Tongue (tissue), 2 donors: Measurements from ENCODE around the gene GRAP2.

DNA sequence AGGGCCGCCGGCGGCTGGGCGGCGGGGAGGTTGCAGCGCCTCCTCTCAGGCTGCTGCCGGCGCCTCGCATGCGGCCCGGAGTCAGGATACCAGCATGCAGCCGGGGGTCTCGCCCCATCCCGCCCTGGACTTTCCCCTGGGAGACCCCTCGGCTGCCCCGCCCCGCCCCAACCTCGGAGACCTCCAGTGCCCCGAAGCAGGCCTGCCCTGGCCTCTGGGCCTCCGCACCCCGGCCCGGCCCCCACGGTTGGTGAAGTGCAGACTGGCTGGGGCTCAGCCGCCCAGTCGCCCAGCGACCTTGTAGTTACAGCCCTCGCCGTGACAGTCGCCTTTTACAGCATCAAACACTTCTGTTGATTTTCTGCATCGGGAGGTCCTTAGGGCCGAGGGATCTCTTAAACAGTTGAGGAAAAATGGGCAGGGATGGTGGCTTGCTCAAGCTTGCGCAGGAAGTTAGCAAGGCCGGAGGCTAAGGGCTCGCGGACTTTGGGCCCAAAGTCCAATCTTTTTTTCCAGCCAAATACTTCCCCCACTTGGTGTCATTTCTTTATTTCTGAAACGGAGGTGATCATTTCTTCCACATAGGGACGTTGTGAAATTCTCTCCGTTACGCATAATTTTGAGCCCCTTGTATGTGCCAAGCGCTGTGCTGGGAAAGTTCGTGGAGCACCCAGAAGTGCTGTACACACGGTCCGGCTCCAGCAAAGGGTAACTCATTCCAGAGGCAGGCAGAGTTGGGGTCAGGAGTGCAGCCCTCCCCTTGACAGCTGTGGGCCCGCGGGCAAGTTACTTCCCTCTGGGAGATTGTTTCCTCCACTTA, 577 bp downstream of the MIEF1 start:
- RAMPAGE, long total RNA, result no peak

GRCh38 chr22:39527015-39527479, 5.5 kb downstream of the RPS19BP1 start:
- RAMPAGE, long total RNA, result no peak

GRCh38 chr22:39527480-39528214, 4.9 kb downstream of the RPS19BP1 start:
- RAMPAGE, long total RNA, result no peak

- RAMPAGE, long total RNA, result no peak
Measured at GRCh38 chr22:39663692-39664132, 93.2 kb downstream of the CACNA1I start.

DNA sequence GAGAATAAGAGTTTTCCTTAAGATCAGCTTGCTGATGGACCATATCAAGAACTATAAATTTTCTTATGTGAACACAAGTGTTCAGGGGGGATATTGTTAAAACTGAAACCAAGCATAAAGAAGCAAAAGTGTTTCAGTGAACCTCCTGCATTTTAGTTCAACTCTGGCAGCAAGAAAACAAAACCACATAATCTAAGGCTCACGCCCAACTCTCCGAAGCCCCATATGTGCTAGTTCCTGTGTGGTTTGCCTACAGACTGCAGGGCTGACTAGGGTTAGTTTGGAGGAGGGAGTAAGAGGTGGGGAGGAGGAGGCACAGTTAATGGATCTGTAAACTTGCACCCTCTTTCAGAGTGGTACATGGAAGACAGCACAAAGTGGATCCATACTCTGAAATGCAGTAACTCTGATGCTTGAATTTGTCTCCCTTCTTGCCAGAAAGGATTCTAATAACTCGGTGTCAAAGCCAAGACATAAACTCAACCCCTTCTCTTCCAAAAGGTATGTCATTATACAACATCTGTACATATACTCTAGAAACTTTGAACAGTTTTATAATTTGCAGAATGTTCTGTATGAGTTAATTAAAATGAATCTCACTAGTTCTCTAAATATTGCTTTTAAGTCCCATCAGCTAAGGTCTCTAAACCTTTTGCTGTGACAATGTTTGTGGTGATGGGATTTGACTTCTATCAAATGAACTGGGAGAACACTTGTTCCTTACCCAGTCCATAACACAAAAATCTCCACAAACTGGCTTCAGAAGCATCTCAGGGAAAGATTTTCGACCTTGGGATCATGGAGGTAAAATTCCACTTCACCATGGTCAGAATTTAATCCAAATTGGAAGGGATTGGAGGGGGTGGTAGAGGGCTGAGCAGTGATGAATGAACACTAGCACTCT, at the start of gene GRAP2:
Gene GRAP2, plus strand, starts transcription at position 255 of the 904 bp plus-strand sequence.
- RAMPAGE, long total RNA, result no peak

DNA sequence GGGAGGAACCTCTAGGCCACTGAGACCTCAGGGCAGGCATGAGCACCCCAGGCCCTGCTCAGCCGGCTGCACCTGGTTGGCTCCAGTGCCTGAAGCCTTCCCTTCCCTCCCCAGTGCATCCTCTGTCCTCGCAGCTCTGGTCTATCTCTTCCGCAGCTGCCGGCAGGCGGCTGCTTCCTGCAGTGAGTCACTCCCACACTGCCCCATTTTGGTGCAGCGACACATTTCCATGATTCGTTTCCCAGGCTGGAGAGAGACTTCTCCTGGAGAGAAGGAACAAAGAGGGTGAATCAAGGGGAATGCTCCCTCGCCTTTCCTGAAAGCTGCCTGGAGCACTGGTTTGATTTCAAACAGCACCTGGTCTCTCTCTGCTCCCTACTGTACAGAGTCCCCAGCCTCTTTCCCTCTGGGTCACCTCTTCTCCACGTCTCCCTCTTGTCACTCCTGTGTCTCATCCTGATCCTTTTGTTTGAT, 592 bp upstream of the TMA7B start:
- RAMPAGE, long total RNA, result no peak

- RAMPAGE, long total RNA, result no peak
Measured at GRCh38 chr22:39985518-39985991, 9.2 kb upstream of the FAM83F start.

GRCh38 chr22:40083982-40084550, 89.3 kb downstream of the FAM83F start:
- RAMPAGE, long total RNA, result no peak

DNA sequence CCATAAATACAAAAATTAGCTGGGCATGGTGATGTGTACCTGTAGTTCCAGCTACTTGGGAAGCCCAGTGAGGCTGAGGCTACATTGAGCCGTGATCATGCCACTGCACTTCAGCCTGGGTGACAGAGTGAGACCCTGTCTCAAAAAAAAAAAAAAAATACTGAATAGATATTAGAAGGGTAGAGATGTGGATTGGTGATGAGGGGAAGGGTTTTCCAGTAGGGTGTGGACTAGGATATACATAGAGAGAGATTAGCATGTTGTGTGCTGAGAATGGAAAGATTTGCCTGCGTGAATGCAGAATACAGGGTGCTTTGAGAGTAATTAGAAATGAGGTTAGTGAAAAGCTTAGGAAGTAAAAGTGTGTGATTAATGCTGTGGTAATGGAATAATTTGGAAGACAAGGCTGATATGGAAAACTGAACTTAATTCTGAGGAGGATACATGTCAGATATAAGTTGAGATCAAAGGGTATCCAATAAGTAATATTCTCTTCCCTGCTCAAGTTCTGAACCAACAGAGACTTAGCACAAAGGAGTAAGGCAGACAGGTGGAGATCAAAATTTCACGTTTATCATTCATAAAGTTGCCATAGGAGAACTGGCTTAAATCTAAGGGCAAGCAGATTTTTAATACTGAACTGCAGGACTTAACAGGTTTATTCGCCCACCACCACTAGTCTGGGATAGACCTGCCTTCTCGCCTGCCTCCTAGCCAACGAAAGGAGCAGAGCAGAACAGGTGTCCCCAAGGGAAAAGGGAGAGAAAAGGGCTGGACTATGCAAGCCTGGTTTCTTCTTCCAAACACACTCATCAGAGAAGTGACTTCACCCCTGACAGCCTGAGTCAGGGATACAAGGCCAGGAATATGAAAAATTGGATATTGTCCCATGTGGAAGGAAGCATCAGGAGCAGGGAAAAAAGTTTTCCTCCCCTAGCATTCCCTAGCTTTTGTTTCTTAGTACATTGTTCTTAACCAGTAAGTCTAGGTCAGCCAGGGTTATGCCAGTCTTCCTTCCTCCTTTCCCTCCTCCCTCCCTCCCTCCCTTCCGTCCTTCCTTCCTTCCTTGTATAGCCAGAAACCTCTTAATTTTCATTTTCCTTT, 57.2 kb upstream of the TNRC6B start:
- RAMPAGE, long total RNA, result no peak

- RAMPAGE, long total RNA, result no peak
Measured at GRCh38 chr22:40196607-40197242, 19.0 kb downstream of the TNRC6B start.

DNA sequence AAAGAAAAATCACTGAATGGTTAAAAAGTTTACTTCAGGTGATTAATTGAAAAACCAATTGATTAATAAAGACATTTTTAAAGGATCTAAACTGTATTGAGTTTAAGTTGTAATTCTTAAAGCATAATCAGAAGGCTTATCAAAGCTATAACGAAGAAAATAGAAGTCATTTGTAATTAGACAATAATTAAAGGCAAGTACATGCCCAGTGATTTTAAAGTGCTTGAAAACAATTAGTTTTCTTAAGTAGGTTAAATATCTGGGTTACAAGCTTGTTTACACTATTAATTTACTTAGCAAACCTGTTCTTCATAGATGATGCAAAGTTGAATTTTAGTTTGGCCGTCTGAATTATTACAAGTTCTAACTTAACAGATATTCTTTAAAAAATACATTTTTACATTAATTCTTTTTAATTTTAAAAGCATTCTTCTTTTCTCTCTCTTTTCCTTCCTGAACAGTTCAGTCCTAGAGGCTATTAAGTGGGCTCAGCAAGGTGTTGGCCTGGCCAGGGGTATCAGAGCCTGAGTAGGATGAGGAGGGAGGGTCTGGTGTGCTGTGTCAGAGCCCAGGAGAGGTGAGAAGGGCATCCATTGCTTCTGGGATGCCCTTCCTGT, 20.3 kb downstream of the TNRC6B start:
- RAMPAGE, long total RNA, result no peak

GRCh38 chr22:40204118-40204923, 26.6 kb downstream of the TNRC6B start:
- RAMPAGE, long total RNA, result no peak

- RAMPAGE, long total RNA, result no peak
Measured at GRCh38 chr22:40210819-40211289, 33.1 kb downstream of the TNRC6B start.

GRCh38 chr22:40211358-40211749, 33.6 kb downstream of the TNRC6B start:
- RAMPAGE, long total RNA, result no peak

DNA sequence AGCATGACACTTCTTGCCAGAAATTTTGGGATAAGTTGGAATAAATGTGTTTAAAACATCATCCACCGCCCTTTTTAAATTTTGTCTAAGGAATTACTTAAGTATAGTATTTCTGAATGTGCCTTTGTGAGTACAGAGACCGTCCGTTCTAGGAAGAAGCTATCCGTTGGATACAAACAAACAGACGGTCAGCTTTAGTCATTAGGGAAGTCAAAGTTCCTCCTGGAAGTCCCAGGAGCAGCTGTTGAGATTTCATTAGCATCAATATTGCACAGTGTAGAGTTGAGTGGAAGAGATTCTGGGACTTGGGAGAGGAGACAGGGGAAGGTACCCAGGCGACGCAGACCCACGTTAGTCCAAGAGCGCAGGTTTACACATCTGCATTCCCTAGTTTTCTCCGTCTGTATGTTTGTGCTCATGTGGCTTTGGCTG, 15.7 kb upstream of the ADSL start:
- RAMPAGE, long total RNA, result no peak

- RAMPAGE, long total RNA, result no peak
Measured at GRCh38 chr22:40331956-40332367, 14.3 kb upstream of the ADSL start.

DNA sequence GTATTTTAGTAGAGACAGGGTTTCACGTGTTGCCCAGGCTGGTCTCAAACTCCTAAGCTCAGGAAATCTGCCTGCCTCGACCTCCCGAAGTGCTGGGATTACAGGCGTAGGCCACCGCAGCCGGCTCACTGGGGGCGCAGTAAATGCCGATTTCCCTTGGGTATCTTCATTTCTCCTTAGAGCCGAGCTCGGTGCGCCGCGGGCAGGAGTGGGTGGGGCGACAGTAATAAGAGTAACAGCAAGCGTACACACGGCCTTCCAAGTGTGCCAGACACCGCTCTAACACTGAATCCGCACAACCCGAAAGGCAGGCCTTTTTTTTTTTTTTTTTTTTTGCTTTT, 526 bp upstream of the ADSL start:
- RAMPAGE, long total RNA, result no peak

DNA sequence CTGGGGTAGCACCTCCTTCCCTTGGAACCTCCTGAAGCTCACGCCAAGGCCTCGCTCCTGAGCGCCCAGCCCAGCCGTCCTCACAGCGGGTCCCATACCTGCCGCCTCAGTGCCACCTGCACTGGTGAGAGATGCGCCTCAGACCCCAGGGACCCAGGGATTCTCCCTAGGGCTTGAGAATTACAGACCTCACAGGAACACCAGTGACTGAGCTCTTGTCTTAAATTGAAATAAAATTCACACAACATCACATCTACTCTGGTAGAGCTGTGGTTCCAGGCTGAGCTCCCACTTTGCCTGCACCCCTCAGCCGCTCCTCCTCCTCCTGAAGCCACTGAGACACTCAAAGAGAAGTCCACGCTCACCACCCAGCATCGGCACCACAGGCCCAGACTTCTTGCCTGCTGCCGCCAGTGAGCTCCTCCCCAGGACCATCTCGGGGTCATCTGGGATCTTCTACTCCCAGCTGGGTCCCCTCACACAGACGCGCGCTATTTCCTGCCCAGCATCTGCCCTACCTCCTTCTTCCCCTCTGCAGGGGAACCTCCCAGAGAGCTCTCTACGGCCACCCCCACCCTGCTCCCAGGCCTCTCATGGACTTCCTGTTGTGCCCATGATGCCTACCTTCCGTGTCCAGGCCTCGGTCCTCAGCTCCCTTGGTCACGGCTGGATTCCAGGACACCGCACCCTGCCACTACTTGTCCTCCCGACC, 45.0 kb downstream of the SGSM3 start:
- RAMPAGE, long total RNA, result no peak

DNA sequence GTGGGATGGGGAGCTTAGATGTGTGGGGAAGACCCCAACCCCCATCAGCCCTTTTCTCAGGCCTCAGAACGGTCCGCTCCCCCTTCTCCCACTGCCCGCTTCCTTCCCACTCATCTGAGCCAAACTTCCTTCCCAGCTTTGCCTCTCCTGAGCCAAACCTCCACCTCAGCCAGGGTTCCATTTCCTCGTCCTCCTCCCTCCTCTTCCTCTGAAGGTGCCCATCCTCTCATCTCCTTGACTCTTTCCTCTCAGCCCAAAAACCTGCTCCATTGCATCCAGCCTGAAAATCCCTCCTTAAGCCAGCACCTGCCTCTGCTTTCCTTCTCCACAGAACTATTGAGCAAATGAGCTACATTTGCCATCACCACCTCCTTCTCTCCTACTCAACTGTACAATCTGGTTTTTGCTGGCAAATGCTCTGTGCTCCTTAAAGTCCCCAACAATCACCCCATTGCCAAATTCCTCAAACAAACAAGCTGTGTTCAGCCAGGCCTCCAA, 55.8 kb downstream of the SGSM3 start:
- RAMPAGE, long total RNA, result no peak

DNA sequence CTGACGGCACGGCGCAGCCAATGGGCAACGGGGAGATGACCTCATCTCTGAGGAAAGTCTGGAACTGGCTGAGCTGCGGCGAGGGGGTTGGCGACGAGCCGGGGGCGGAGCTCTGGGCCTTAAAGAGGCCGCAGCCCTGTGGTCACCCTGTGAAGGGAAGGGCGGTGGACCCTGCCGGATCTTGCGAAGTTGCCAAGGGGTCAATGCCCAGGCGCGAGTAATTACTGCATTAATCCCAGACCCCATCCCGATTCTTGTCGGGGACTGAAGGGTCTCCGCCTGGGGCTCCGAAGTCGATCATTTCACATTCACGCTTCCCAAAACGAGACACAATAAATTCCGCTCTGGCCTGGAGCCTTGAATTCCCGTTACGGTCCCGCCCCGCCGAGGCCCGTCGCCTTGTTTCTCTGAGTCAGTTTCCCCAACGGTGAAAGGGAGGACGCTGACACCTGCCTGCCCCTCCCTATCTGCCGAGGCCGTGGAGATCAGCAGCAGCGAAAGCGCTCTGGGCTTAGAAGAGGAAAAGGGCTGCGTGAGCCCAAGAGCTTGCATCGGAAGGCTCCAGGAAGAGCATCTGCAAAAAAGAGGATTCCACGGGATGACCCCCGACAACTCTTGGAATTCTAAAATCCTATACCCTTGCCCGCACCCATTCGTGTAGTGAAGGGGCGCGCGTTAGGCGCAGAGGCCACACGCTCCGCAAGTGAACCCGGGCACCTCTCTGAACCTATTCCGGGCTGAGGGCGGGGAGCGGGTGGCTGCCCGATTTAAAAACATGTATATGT, 555 bp upstream of the MRTFA start:
- RAMPAGE, long total RNA, result no peak